Measurements from ENCODE around the gene TEPSIN.

DNA sequence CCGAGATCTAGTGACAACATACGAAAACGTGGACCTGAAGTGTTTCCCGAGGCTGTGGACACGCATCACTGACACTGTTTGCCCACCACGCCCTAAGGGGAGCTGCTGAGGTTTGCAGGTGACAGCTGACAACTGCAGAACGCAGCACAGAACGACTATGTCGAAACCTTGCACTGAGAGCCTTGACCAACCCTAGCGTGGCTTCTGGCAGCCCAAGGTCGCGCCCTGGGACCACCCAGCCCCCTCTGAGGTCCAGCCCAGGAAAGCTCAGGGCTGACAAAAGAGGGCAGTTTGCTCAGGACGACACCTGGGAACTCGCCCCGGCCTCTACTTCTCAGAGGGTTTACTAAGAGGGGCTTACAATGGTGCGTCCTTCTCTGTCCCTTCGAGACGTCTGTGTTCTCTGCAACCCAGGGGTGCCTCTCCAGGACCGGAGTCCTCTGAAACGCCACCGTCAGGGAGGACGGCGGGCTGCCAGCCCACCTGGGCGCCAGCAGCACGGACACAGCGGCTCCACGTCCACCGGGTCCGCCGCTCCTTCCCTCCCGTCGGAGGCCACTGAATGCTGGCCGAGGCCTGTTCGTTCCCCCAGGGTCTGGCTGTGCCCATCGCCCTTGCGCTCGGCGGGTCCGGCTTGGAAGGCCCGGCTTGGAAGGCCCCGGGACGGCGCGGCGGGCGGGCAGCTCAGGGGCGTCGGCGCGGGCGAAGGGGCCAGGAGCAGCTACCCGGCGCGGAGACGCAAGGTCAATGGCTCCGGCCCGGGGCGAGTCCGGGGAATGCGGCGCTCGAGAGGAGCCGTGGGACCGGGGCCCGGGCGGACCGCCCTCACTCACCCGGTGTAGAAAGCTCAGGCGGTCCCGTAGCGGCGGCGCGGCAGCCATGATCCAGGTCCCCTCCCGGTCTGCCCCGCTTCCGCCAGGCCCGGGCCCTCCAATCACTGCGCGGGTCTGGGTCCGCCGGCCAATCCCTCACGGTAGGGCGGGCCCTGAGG lies at the start of gene TEPSIN:
TSS of gene TEPSIN (minus strand) at position 903 of the 991 bp plus-strand sequence.
- PRO-cap = bidirectional peak, plus-strand start outside the sequence, minus-strand start at position 903 of the sequence

DNA sequence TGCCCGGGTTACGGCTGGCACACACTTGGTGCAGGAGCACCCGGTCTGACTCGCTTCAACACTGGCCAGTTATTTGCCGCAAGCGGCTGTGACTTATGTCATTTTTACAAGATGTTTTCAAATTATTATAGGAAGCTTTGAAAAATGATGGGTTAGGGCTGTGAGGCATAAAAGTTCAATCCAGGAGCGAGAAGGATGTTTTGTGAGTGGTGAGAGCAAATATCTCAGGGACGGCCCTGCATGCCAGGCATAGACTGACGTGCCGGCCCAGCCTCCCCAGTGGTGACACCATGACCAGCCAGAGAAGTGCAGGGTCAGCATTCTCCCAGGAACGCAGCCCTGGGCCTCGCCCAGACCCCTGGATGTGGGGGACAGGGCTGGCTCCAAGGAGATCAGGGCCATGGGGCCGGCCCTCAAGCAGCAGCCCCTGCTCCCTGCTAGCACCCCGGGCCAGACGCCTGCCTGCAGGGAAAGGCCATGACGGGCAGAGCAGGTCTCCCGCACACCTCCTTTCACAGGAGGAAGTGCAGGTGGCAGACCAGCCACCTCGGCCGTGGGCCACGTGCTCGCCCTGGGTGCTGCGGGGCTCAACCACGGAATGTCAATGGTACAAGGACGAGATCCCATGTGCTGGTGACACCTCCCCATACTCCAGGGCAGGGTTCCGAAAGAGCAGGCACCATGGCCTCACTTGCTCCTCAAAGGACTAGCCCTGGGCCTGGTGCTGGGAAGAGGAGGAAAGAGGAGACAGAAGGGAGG lies 9.5 kb downstream of the NDUFAF8 start:
- PRO-cap = no peak

DNA sequence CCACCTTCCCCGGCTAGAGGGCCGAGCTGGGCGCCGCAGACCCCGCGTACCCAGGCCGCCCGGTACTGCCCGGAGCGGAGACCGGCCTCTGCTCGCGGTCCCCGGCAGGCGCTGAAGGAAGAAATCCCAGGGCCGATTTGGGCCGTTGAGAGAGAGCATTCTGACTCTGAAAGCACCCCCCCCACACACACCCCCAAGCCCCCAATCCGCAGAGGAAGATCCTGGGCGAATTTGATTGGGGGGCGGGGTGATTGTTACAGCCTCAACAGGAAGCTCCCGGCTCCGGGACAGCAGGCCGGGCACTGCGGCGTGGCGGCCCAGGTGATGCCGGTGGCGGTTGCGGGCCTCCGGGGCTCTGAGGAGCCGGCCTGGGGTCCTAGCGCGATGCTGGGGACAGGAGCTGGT lies 3.2 kb downstream of the BAHCC1 start:
- PRO-cap = unidirectional peak, plus-strand start at position 302 of the sequence

DNA sequence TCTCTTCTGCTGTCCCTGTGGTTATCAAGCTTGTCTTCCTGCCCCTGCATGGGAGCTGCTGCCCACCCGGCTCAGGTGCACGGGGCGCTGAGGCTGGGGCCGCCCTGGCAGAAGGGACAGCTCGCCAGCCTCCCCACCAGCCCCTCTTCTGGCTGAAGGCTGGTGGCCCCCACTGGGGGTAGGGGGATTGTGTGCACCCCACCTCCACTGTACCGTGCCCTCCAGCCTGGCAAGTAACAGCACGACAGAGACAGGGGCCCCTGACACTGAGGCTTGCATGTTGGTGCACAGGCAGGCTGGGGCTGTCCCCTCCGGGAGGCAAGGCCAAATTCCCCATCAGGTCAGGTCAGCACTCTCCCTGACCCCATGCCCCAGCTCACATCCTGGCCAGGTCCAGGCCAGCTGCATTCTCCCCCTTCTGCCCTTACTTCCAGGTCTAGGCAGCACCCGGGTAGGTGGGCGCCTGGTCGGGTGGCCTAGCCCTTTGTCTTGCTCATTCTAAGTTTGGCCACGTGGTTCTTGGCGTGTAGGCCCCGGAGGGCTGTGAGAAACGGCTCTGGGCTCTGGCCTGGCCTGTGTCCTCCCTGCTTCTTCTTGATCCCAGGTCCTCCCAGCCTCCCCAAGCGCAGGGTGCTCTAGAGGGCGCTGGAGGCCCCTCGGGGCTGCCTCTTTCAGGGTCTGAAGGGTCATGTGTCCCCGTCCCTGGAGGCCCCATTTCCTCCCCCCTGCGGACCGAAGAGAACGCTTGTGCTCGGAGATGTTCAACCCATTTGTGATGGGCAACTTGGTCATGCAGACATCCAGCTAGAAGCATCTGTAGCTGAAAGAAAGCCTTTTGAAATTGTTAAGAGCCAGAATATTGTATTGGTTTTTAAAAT lies 6.5 kb downstream of the BAHCC1 start:
- PRO-cap = no peak

DNA sequence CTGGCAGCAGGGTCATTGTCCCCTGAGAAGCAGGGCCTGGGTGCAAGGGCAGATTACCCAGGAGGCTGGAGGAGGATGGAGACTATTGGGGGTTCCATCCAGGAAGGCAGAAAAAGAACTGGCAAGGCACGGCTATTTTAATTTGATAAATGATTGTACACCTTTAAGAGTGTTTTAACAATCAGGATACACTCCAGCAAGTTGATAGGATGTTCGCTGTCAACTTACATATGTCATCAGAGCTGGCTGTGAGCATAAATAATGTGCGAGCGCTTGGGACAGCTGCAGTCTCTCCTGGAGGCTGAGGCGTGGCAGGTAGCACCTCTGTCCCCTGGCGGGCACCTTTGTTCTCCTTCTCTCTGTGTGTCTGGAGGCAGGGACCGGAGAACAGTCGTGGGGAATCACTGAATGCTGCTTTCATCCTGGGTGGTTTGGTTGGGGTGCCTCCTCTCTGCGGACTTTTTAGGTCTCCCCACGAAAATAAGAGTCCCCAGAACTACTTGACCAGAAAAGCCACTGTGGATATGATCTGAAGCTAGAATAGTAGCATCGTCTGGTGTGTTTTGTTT lies 9.3 kb downstream of the BAHCC1 start:
- PRO-cap = unidirectional peak, plus-strand start at position 285 of the sequence

- PRO-cap = no peak
Measured at GRCh38 chr17:81417295-81418269, 22.3 kb downstream of the BAHCC1 start.

DNA sequence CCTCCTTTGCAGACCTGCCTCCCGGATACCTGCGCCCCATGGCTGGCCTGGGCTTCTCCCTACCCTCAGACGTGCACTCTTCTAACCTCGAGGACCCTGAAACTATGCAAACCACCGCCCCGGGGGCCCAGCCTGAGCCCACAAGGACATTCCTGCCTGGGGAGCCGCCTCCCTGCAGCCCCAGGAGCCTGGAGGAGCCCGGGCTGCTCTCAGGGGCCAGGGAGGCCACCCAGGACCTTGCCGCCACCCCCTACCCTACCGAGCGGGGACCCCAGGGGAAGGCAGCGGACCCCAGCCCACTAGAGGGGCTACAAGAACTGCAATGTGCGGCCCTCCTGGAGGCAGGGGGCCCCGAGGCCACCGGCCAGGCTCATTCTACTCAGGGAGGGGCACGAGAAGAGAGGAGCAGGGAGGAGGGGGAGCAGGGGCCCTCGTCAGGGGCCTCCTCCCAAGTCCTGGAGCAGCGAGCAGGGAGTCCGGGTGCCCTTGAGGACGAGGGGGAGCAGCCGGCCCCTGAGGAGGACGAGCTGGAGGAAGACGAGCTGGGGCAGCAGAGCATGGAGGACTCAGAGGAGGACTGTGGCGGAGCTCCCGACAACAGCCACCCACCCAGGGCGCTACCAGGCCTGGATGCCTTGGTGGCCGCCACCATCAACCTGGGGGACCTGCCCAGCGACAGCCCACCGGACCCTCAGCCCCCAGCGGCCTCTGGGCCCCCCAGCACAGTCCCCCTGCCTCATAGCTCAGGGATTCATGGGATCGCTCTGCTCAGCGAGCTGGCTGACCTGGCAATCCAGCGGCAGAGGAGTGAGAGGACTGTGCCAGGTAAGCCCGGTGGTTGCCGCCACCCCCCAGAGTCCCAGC lies 52.0 kb downstream of the BAHCC1 start:
- PRO-cap = no peak

GRCh38 chr17:81471482-81472572 lies 40.8 kb downstream of the ACTG1 start:
- PRO-cap = bidirectional peak, plus-strand start at chr17:81472293, minus-strand start at chr17:81472159

DNA sequence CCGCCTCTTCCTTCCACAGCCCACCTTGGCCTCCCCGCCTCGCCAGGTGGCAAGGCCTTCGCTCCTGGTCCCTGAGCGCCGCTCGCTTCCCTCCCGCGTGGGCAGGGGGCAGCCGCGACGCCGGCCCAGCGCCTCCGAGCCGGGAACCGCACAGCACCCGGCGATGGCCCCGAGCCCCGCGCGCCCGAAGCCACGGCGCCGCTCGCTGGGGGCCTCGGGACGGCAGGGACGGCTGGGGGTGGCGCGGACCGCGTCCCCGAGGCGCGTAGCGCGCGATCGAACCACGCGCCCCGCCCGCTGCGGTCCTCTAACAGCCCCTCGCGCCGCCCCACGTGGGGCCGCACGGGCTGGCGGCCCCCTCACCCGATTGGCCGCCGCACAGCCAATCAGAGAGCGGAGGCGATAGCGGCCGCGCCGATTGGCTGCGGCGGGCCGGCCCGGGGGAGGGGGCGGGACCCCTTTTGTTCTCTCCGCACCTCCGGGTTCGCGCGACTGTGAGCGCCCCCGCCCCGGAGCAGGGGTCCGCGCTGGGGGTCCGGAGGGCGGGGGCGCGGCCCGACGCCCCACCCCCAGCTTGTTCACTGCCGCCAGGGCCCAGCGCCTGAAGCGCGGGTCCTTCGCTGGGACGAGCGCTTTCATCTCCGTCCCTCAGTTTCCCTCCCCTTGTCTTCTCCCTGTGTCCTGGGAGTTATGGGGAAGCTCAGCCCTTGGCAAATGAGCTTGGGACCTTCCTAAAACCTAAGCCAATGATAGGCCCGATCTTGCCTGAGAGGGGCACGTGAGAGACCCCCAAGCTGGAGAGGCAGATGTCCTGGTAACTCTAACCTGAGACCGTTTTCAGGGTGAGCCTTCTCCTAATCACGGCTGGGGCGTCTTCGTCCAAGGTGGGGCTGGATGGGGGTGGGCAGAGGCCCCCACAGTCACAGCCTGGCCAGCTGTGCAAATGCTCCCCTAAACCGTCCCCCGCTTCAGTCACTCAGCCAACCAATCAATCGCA lies 31.1 kb downstream of the ACTG1 start:
- PRO-cap = bidirectional peak, plus-strand start at position 464 of the sequence, minus-strand start at position 309 of the sequence

- PRO-cap = no peak
Measured at GRCh38 chr17:81483836-81485091, 28.3 kb downstream of the ACTG1 start.

GRCh38 chr17:81513079-81513307 lies 394 bp upstream of the ACTG1 start:
- PRO-cap = unidirectional peak, plus-strand start at chr17:81513277

- PRO-cap = bidirectional peak, plus-strand start at chr17:81515062, minus-strand start at chr17:81514880; unidirectional peak, minus-strand start at chr17:81515250; unidirectional peak, minus-strand start at chr17:81515399
Measured at GRCh38 chr17:81514989-81515531, 2.5 kb upstream of the ACTG1 start.

DNA sequence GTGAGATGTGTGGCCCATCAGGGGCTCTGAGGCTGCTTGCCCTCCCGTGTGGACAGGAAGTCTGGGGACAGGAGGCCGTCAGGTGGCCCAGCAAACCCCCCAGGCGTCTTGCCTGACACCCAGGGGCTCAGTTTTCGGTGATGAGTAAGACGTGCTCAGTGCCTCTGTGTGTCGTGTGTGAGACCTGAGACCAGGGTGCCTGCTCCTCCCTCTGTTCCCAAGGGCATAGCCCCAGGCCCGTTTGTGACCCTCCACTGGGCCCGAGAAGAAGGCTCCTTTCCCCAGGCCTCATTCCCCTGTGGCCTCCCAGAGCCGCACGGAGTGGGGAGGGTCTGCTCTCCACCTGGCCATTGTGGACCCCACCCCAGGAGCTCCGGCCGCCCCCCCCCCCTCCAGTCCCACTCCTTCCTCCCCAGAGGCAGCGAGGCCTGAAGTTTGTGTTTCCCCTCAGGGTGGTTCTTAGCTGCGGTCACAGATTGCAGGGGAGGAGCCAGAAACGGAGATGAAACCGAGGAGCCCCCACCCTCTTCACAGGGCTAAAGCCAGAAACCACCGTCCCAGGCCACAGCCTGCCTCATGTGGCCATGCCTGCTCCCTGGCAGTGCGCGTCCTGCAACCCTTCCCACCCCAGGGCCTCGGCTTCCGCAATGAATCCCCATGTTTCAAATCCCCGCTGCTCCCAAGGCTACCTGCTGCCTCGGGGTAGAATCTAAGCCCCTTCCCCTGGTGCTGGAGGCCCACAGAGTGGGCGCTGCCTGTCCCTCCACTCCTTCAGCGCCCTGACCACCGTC lies 5.0 kb upstream of the ACTG1 start:
- PRO-cap = no peak

GRCh38 chr17:81546897-81547717 lies 5.0 kb downstream of the FAAP100 start:
- PRO-cap = no peak

DNA sequence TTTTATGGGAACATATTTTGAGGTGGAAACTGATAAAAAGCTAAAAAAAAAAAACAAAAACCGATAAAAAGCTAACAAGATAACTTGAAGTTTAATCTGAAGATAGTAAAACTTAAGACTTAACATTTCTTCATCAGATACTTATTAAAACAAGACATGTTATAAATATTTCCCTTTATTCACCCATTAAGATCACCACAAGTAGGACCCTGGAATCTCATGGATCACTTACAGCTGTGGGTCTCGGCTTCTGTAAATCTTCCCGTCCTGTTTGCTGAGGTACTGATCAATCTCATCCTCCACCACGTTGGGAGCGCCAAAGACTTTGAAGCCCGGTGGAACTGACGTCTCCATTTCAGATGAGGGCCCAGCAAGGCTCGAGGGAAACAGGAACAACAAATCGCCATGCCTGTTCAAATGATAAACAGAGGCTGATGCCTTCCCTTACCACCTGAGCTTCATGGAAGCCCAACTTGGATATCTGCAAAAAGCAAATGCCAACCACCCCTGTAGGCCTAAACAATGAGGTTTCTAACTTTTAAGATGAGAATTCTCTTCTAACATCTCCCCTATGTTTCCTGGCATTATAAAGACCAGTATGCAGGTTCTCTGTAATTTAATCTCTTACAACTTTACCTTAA lies 23.7 kb downstream of the NPLOC4 start:
- PRO-cap = no peak

DNA sequence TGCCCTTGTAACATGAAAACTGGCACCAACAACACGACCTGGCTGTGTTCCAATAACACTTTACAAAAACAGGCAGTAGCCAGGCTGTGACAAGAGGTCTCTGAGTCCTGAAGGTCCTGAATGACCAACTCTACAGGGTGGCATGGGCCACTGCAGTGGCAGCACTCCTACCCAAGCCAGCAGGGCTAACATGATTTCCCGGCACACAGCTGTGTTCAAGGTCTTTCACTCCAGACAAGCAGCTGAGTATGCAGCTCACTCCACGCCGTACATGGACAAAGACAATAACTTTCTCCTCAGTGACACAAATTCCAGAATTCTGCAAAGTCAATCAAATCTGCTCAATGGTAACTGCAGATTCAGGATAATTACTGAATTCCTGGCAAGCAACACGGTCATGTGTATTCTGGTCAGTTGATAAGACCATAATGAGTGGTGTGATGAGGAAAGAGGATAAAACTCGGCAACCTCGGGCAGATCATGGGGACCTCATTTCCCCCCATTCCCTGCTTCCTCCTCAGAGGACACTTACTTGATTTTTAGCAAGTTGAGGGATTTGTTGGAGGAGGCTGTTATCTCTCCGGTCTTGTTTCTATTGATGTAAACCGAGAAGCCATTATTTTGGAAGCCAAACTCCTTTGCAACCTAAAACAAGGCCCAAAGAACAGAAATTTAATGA lies 15.1 kb downstream of the NPLOC4 start:
- PRO-cap = no peak

DNA sequence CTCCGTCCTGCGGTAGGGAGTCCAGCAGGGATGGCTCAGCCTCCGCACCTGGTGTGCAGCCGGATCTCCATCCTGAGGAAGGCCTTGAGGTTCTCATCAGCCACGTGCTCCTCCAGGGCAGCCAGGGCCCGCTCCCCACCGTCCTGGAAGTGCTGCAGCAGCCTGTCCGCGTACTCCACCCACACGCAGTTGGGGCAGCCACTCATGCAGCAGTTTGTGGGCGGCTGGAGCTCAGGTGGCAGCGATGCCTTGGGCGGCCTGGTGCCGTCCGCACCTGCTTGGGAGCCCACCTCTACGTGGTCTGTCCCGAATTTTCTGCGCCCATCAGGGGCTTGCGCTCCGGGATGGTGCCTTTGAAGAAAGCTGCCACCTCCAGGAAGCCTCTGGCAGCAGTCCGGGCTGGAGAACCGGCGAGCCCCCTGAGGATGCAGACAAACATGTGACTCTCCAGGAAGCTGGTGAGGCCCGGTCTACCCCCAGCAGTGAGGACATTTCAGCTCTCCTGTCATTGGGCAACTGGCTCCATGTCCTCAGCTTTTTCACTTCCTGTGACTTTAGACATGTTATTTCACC lies 1.2 kb downstream of the OXLD1 start:
- PRO-cap = no peak

- PRO-cap = no peak
Measured at GRCh38 chr17:81665739-81666445, 513 bp downstream of the OXLD1 start.

DNA sequence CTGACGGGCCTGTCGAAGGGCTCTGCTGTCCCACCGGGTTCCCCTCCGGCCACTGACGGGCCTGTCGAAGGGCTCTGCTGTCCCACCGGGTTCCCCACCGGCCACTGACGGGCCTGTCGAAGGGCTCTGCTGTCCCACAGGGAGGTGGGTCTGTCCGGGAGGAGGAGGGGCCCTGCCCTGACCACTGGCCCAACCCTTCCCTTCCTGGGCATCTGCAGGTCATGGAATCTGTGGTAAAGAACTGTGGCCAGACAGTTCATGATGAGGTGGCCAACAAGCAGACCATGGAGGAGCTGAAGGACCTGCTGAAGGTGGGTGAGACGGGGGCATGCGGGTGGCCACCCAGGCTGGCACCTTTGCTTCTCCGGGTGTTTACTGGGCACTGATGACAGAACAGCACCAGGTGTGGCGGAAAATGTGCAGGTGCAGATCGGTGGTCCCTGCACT lies 3.0 kb downstream of the HGS start:
- PRO-cap = no peak

DNA sequence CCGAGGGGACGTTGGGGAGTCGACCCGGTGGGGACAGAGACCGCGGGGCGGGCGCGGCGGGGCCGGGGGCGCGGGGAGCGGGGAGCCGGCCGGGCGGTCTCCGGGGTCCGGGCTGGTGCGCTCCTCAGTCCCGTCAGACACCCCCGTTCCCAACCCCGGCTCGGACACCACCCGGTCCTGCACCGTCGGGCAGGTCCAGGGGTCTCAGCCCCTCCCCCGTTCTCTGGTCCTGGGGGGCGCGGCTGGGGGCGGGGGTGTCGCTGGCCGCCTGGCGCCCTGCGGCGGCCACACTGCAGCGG lies 270 bp downstream of the GCGR start:
- PRO-cap = no peak